Thoracic aorta endothelial cell (primary cell): ENCODE results near the genes EML4 and MTA3.

DNA sequence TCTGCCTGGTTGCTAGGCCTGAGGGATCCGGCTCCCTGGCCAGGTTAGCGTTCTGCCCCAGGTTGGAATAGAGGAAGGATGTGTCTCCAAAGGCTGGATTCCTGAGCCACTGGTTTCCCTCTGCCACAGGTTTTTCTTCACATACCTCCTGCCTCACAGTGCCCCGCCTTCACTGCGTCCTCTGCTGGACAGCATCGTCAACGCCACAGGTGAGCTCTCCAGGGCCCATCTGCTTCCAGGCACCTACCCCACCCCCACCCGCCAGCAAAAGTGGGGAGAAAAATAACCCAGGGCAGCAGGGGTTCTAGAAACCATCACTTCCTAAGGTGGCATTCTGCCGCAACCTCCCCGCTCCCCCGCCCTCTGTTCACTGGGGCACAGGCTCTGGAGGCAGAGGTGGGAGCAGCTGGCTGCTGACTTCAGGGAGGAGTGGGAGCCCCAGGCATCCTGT is 7.0 kb downstream of the PKDCC start:
- CAGE, long polyA plus RNA, result no peak

DNA sequence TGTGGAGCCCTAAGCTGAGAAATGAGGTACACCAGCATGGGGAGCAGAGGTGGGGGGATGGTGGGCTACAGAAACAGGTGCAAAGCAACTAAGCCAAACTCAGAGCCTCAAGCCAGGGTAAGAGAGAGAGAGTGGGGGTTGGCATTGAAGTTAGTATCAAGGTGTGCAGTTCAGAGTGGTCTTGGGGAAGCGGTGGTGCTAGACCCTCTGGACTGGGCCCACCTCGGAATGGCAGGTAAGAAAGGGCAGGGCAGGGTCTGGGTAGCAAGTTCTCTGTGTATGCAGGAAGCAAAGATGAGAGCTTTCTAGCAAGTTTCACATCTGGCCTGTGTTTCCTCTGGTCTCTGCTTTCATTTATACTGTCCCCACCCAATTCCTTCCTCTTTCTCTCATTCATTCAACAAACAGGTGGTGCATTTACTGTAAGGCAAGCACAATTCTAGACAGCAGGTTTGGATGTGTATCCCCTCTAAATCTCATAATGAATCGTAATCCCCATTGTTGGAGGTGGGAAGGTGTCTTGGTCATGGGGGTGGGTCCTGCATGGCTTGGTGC is 51.6 kb downstream of the PKDCC start:
- CAGE, long polyA plus RNA, result no peak

DNA sequence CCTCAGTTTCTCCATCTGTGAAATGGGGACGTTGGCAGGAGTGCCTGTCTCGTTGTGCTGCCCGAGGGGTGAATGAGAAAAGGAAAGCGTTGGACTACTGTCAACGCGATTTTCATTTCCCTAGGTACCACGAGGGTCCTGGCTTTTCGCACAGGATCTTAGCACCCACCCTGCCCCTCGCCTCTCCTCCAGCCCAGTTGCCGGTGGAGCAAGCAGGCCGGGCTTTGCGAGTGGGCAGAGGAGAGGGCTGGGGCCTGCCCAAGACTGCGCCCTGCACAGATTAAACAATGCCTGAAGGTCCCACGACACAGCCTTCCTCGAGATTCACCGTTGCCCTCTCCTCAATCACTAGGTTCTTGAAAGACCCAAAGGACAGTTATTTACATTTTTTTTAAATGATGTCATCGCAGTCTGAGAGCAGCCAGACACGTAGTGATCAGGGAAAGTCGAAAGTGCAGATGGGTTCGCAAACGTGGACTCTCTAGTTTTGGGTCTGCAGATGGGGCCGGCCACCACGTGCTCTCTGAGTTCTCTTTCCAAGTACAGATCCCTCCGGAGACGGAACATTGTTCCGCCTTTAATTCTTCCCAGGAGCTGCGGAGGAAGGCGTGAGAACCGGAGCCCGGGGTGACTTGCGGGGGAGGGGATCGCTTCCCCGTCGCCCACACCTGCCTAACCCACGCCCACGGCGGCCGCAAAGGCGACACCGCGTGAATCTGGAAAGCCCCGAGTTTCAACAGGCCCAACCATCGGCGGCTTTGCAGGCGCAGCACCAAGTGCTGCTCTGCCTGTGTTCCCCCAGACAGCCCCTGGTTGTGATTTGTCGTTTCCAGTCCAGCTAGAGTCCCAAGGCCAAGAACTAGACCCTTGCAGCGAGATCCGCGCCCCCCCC is 54.2 kb downstream of the PKDCC start:
- CAGE, long polyA plus RNA, result no peak

DNA sequence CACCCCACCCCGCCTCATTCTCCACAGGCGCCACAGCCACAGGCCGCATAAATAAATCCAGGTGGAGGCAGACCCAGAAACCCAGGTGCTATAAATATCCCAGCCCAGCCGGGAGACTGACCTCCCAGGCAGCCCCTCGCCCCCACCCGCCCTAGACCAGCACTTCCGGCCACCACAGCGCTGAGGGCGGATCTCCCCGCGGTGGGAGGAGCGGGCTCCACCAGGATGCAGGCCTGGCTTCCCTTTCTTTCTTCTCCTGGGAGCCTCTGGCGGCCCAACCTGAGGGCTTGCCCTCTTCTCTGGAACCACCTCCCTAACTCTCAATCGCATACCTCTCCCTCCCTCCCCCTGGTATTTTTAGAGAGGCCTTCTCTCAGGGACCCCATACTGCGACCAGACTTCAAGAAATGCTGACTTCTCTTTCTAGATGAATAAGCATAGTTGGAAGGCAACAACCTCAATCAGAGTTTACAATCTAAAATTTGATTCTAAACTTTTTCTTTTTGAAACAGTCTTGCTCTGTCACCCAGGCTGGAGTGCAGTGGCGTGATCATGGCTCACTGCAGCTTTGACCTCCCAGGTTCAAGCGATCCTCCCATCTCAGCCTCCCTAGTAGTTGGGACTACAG is 54.9 kb downstream of the PKDCC start:
- CAGE, long polyA plus RNA, result no peak

GRCh38 chr2:42124038-42124680 is 45.0 kb upstream of the EML4 start:
- CAGE, long polyA plus RNA, result no peak

GRCh38 chr2:42127489-42127751 is 41.7 kb upstream of the EML4 start:
- CAGE, long polyA plus RNA, result no peak

- CAGE, long polyA plus RNA, result no peak
Measured at GRCh38 chr2:42168934-42169958, at the start of gene EML4. Gene EML4, plus strand, starts transcription at chr2:42169353.

- CAGE, long polyA plus RNA, result no peak
Measured at GRCh38 chr2:42177365-42177829, 8.2 kb downstream of the EML4 start.

DNA sequence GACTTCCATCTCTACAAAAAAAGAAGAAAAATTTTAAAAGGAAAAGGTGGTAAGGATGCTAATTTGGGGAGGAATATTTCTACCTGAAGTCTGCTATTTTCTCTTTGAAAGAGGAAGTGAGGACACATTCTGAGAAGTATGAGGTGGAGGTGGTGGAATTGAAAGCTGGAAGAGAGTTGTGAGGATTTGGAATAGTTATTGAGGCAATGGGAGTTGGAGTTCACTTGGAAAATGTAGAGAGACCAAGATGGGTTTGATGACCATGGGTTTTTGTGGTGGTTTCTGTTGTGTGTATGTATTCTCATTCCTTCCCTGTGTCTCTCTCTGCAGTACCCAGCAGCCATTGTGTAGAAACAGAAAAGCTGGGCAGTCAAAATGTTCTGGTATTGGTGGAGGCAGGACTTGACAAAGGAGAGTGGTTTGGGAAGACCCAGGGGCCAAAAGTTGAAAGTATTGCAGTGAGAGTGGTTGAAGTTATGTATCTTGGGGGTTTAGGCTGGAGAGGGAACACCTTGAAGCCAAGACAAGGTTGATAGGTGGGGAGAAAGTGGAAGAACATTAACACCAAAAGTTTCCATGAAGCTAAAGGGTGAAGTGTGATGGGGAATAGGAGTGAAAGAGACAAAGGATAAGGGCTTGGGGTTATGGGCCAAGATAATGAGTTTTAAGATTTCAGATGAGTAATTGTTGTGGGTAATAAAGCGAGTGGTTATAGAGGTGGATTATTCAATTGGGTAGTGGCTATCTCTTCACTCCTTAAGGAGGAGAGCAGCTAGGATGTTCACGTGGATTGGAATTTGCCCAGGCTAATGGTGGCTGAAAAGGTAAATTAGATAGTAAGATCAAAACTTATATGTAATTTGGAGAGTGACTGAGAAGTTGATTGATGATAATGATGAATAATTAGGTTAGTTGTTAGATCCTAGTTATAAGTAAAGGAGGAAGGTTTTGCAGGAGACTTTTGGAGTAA is 29.7 kb downstream of the EML4 start:
- CAGE, long polyA plus RNA, result no peak

DNA sequence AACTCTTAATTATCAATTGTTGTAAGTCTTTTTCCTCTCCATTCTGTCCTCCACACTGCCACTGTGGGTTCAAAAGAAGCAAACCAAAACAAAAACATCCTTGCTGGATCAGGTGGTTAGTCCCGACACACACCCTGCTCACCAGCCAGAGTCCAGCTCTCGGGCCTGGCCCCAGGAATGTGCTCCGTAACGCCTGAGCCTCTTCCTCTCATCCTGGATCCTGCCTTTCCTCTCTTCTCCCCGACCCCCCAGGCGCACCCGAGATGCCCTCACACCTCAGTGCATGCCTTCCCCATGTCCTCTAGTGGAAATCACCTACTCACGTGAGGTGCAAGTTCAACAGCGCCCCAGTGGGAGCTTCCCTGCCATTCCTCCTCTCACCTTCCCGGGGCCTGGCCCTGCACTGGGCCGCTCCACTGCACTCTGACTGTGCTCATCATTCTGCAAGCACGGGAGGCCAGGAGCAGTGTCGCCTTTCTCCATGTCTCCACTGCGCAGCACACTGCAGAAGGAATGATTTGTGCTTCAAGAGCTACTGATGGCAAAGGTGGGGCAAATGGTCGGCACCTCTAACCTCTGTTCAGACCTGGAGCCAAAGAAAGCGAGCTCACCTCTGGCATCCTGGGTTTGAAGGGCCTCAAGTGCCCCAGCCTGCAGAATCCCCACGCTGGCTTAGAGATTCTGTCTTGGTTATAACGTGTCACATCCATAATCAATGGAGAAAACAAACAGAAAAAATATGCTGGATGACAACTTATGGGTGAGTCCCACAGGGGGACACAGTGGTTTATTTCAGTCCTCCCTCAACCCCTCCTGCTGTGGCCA is 20.4 kb downstream of the COX7A2L start:
- CAGE, long polyA plus RNA, result no peak

DNA sequence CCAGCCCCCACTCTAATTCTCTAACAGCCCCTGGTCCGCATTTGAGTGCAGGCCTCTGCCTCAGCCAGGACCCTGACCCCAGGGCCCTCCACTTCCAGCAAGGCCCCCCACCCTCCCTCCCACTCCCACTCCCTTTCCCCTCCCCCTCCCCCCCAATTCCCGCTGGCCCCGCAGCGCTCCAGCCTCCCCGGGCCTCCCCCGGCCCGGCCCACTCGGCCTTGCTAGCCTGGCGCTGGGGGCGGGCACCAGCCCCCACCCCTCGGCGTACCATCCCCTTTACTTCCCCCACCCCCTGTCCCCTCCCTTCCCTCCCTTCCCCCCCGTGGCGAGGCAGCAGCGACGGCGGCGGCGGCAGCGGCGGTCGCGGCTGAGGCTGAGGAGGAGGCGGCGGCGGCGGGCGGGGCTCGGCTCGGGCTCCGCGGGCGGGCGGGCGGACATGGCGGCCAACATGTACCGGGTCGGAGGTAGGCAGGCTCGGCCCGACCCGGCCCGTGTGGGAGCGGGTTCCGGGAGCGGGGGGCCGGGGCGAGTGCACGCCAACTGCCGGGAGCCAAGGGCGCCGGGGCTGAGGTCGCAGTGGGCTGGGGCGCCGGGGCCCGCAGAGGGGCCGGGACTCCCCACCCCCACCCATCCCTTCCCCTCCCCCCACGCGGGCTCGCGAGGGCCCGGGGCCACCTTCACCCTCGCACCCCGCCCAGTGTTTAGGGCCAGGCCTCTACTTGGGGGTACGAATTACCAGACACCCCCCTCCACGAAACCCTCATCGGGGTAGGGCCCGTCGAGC is at the start of gene MTA3:
TSS of gene MTA3 (plus strand) at position 323 of the 784 bp plus-strand sequence.
- CAGE, long polyA plus RNA, result no peak

DNA sequence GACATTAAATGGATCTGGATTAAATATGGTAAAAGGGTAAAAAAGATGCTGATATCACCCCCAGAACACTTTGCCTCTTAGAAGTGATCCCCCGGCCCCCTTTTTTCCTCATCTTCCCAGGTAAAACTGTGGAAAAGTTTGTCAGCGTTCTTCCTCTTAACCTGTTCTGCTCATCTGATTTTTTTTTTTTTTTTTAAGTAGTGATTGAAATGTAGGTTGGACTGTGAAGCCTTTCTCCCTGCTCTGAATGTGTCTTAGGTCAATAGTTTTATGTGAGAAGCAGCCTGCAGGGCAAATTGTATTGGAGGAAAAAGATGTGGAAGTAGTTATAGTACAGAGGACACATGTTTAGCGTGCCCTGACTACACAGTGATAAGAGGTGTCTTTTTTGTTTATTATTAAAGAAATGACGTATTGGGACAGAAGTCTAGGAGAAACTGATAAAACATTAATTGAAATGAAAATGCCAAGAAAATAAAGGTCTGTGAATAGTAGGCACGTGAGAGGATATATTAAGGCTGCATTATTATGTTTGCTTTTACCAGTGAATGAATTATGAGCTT is 1.4 kb downstream of the MTA3 start:
- CAGE, long polyA plus RNA, result no peak

- CAGE, long polyA plus RNA, result no peak
Measured at GRCh38 chr2:42827400-42828400, 35.3 kb upstream of the HAAO start.

GRCh38 chr2:42906423-42907552 is 114.4 kb upstream of the HAAO start:
- CAGE, long polyA plus RNA, result no peak

DNA sequence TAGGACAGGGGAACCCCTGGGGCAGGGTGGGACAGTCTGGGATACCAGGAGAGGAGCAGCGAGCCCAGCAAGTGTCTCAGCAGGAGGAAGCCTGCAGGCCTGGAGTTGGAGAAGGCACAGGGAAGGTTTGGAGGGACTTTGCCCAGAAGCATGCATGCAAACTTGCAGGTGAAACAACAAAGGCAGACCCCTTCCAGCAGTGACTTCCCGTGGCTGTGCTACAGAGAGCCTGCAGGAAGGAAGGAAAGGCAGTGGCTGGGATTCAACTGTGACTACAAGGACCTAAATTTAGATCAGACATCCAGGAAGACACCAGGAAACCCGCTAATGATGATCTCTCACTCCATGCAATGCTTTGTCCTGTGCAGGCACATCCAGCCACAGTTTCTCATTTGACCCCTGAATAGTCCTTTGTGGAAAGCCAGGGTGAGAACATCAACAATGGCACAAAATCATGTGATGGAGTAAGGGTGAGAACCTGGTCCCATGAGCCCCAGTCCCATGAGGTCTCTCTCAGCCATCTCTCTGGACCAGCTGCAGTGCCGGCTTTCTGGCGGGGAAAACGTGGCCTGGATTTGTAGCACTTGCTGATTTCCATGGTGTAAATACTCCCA is 158.8 kb upstream of the HAAO start:
- CAGE, long polyA plus RNA, result no peak

DNA sequence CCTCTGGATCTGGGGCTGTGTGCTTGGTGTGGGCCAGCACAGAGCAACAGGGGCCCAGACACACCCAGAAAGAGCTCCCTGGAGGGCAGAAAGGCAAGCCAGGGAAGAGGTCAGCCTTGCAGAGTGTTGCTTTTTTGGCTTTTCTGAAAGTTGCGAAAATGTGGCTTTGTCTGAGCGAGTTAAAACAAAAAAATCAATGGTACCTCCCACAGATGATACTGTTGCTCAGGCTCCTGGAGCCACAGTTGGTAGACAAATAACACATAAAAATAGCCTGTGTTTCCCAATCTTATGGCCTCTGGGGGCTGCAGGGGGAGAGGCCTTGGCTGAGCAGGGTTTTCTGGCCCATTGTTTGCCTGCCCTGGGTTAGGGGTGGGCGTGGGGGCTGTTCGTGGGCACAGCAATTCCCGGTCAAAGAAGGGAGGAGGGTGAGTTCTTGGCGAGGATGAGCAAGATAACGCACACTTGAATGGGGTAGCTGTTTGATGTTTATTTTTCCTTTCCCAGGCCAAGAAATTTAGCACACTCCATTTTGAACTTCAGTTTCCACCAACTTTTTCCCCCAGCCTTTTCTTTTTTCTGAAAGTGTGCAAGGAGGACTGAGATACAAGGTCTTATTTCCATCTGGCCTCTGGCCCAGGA is 167.1 kb upstream of the HAAO start:
- CAGE, long polyA plus RNA, result no peak

GRCh38 chr2:42974630-42975715 is 182.6 kb upstream of the HAAO start:
- CAGE, long polyA plus RNA, result no peak

DNA sequence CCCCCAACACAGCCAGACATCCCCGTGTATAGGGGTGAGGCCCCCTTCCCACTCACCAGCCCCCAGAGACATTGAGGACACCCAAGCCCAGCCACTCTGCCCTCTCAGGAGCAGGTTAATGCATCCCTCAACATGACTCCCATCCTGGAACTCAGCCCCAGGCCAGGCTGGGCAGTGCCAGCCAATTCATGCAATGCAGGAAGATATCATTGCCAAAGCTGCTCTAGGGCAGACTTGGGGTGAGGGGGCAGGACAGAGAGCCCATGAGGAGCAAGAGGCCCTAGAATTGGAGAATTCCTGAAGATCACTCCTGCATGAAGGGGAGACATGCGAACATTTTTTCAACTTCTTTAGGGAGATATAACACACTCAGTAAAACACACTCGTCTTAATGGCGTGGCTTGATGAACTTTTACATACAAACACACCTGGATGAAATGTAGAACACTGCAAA is 139.5 kb downstream of the ZFP36L2 start:
- CAGE, long polyA plus RNA, result no peak

DNA sequence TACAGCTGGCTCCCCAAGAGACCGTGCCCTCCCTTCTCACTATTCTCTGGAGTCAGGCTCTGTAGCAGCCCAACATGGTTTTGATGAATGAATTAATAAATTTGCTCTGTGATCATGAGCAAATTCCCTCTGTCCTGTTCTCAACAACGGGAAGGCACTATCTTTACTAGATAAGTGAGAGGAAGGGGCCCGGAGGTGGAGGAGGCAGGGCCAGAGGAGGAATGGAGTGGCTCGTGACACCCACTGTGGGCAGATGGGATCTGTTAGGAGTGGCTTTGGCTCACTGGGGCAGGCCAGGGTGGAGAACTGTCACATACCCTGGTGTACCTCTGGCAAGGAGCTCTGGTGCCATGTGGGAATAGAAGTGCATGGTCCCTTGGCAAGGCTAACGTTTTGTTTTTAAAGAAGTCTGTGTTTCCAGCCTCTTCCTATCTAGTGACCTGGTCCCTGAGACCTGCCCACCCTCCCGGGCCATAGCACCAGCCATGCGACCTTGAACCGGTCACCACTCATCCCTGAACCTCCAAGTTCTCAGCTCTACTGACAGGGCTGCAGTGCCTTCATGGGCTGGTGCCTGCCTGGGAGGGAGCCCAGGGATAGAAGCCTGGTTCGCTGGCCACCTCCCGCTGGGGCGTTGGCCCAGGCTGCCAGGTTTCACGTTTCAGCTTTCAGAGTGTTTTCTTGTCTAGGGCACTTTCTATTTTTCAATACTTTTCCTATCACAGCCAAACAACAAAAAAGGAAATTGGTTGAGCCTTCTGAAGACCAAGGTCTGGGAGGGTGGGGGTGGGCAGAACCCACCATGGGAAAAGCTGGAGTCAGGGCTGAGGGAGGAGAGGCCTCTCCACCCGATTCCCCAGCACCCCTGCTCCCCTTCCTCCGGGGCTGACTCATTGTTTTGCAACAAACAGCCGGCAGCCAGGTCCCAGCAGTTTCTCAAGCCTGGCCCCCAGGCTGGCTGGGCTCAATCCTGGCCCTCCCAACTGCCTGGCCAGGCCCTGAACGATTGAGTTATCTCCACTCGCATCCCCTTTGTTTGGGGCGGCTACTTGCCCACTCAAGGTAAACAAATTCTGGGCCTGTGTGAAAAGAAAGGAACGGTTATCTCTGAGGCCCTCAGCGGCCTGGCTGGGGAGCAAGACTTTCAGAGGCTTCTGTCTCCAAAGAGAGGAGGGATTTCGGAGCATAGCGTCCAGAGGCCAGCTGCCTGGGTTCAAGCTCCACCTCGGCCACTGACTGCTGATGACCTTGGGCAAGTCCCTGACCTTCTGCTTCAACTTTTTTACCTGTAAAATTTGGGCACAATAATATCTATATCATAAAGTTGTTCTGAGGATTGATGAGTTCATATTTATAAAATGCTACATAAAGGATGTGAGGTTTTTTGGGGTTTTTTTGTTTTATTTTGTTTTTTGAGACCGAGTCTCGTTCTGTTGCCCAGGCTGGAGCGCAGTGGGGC is 47.7 kb downstream of the ZFP36L2 start:
- CAGE, long polyA plus RNA, result no peak

- CAGE, long polyA plus RNA, result no peak
Measured at GRCh38 chr2:43194046-43194773, 32.2 kb downstream of the ZFP36L2 start.